Melanocyte of skin (primary cell): Measurements from ENCODE around the gene MKS1.

GRCh38 chr17:57440724-57441606 lies 184.6 kb downstream of the MSI2 start:
- CAGE, long polyA plus RNA, 2 experiments: no peak in any of the 2 experiments

GRCh38 chr17:57478190-57478939 lies 222.0 kb downstream of the MSI2 start:
- CAGE, long polyA plus RNA, 2 experiments: no peak in any of the 2 experiments

- CAGE, long polyA plus RNA, 2 experiments: no peak in any of the 2 experiments
These were observed 213.3 kb downstream of the CCDC182 start for GRCh38 chr17:57531474-57532470.

GRCh38 chr17:57551896-57552955 lies 192.9 kb downstream of the CCDC182 start:
- CAGE, long polyA plus RNA, 2 experiments: no peak in any of the 2 experiments

DNA sequence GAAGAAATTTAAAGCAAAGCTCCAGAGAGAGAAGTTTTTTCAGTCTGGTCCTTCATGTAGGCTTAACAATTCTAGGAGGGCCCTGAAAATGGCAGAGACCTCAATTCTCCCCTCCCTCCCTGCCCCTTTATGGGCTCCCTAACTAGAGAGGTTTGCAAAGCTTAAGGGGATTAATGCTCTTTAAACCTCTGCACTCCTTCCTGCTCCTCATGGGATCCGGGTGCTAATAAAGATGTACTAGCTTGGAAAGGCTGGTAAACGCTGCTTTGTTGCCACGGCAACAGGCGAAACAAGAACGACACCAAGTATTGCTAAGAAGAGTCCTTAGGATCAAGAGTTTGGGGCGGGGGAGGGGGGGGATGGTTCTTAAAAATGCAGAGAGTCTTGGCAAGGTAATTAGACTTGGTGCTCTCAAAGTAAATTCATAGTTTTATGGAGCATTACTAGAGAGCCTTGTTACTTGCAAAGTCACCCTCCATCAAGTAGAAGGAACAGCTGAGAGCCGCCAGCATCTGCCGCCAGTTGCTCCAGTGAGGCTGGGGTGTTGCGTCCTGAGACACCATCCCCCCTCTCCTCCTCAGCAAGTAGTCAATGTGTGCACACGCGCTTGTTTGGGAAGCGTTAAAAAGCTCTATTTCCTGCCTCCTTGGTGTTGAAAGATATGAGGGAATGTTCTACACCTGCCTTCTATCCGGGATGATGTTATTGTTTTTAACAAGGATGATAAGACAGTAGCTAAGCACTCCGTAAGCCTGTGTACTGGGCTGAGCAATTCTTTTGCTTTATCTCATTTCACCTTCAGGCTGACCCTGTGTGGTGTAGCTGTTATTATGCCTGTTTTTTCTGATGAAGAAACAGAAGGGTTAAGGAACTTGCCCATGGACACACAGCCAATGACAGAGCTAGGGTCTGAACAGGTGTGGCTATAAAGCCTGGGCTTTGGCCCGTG lies 190.9 kb downstream of the CCDC182 start:
- CAGE, long polyA plus RNA, 2 experiments: no peak in any of the 2 experiments

DNA sequence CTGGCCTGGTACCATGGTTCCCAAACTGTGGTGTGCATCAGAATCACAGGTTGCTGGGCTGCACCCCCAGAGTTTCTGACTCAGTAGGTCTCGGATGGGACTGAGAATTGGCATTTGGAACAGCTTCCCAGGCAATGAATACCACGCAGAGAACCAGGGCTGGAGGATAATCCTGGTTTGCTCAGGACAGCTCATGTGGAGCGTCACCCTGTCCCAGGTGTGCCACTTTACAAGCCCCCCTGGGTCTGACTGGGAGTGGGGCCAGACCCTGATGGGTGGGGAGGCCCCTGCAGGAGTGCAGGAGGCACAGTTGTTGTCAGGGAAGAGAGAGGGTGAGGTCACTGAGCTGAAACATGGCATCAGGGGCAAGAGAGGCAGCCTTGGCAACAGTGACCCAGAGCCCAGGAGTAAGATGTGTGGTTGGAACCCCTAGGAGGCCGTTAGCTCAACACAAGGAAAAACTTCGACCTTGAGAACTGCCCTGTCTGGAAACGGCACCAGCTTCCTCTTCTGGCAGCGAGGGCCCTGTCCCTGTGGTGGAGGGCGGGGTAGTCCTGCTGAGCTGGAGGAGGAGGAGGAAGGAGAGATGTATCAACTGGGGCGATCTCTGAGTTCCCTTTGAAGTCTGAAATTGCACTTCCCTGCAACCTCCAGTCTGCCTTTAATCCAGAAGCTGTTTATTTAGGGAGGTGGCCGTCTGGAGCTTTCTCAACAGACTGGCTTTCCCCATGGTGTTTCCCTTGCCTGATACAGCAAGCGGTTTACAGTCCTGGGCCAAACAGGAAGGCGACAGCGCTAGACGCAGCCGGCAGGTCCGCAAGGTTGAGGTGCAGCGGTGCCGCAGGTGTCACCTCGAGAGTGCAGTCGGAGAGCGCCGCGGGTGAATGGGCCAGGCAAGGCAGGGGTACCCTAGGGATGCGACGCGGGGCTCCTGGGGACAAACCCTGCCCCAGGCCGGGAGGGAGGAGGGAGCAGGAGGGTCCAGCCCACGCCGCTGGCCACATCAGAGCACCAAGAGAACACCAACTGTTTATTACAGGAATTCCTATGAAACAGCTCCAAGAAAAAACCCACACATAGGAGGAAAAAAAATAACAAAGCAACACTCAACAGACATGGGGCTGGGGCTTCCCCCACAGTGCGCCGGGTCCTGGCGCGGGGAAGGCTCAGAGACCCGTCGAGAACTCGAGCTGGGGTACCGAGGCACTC lies 11.1 kb upstream of the MRPS23 start:
- CAGE, long polyA plus RNA, 2 experiments: no peak in any of the 2 experiments

DNA sequence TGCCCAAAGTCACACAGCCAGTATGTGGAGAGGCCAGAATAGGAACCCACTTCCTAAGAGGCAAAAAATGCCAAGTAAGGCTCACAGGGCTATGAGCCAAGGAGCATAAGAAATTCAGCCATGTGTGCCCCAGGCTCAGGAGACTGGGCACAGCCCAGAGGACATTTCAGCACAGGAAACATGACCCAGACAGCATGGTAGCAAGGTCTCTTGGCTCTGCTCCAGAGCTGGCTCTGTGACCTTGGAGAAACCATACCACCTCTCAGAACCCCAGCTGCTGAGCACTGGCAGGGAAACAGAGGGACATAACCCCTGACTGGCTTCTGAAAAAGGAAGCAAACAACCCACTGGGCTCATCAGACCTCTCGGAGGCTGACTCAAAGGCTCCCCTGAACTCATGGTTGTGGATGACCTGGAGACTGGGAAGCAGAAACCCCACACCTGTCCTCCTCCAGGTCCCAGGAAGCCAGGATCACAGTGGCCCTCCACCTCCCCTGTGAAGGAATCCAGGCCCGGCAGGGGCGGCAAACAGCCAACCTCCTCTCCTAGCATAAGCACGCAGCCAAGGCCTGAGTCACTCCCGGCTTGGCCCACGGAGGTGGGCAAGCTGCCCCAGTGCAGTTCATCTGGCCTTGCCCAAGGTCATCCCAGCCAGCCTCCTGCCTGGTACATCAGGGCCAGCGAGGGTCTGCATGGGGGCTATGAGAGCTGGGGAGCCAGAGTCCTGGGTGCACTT lies 40.5 kb upstream of the MRPS23 start:
- CAGE, long polyA plus RNA, 2 experiments: no peak in any of the 2 experiments

DNA sequence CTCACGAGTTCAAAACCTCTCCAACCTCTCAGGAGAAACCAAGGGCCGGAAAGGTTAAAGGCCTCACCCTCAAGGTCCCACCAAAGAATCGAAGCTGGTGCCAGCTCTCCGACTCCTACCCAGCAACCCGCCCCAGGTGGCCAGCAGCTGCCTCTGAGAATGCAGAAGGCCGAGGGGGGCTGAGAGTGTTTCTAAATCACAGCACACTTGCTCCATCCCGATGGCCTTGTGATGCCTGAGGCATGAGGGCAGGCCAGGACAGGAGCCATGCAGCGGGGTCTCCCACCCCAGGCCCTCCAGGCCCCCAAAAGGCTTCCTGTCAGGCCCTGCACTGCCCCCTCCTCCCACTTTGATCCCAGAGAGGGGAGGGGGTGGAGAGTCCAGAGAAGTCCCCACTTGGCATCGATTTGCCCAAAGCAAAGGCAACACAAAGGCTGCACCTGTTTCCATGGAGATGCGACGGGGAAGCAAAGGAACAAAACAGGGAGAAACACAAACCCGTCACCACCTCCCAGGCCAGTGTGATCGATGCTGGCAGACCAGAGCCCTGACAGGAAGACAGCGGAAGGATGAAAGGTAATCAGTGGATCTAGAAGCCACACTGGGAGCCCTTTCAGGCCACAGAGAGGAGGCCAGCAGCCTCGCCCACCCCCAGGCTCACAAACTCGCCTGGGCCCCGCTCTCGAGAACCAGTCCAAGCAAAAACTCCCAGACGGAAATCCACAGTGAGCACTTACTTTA lies 39.0 kb downstream of the CUEDC1 start:
- CAGE, long polyA plus RNA, 2 experiments: no peak in any of the 2 experiments

- CAGE, long polyA plus RNA, 2 experiments: no peak in any of the 2 experiments
These were observed 9.1 kb downstream of the CUEDC1 start for GRCh38 chr17:57946107-57946476.

- CAGE, long polyA plus RNA, 2 experiments: no peak in any of the 2 experiments
These were observed 7.3 kb downstream of the SRSF1 start for GRCh38 chr17:57999314-58000521.

DNA sequence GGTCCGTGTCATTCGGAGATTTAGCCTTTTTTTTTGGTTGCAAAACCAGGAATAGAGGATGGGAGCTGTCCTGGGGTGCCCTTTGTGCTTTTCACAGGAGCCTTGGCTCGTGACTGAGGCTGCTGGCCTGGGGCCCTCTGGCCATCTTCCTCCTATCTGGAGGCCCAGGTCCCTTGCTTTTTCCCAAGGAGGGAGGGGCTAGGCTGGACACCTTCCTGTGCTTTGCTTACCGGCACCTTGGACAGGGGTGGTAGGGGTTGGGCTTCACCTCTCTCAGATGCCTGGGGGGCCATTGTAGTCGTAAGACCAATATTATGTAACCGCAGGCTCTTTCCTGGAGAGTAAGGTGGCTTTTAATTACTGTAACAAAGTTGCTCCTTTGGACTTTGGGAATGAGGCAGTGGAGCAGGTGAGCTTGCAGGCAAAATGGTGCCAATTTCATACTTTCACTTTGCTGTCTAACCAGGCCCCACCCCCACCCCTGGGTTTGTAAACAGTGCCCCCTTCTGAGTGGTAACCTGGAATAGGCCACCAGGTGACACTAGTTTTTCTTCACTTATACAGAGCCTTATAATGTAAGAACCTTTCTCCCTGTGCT lies 1.2 kb downstream of the DYNLL2 start:
- CAGE, long polyA plus RNA, 2 experiments: no peak in any of the 2 experiments

DNA sequence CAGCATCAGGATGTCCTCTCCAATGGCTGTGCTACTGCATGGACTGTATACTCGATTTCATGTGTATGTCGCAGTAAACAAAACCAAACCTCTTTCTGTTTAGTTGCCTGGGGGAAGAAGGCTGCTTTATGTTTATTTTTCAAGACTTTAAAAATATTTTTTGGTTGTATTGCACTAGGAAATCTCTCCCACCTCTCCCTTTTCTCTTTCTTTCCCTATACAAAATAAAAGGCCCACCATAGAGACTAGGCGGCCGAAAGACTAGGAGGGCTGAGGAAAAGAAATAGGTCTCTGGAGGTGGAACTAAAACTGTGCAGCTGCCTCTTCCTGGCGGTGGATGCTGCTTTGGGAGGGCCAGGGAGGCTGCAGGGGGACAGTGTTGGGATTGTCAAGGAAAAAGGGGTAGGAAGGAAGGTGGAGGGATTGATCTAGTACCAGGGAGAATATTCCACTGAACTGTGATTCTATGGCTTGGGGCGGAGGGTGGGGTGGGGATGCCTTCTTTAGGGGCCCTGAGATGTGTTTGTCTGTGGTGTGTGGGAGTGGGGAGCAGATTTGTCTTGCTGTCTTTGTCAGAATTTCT lies 6.2 kb downstream of the DYNLL2 start:
- CAGE, long polyA plus RNA, 2 experiments: no peak in any of the 2 experiments

GRCh38 chr17:58093975-58094820 lies 11.0 kb downstream of the DYNLL2 start:
- CAGE, long polyA plus RNA, 2 experiments: no peak in any of the 2 experiments

DNA sequence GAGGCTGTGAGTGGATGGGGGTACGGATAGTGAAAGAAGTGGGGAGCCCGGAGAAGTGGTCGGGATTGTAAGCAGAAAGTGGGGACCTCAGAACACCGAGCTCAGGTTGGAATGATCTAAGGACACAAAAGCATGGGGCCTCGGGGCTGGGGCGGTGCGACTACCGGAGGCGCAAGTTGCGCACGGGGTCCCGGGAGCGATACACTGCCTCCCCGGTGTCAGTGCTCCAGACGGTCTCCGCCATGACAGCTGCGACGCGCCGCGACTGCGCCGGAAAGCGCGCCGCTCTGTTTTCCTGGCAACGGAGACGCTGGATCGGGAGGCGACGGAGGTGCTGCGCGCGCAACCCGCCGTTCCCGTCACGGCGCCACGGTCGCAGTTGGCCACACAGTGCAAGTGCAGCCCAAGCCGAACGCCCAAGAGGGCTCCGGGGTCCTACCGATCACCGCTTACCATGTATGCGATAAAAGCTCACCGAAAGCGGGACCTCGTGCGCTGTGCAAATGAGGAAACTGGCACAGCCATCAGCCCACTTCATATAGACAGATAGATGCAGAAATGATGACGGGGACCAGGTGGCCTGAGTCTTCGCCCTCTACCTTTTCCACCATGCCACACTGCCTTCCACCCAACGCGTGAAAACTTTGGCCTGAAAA lies at the start of gene MKS1:
Gene MKS1, minus strand, starts transcription at position 269 of the 656 bp plus-strand sequence.
- CAGE, long polyA plus RNA, 2 experiments: no peak in any of the 2 experiments

DNA sequence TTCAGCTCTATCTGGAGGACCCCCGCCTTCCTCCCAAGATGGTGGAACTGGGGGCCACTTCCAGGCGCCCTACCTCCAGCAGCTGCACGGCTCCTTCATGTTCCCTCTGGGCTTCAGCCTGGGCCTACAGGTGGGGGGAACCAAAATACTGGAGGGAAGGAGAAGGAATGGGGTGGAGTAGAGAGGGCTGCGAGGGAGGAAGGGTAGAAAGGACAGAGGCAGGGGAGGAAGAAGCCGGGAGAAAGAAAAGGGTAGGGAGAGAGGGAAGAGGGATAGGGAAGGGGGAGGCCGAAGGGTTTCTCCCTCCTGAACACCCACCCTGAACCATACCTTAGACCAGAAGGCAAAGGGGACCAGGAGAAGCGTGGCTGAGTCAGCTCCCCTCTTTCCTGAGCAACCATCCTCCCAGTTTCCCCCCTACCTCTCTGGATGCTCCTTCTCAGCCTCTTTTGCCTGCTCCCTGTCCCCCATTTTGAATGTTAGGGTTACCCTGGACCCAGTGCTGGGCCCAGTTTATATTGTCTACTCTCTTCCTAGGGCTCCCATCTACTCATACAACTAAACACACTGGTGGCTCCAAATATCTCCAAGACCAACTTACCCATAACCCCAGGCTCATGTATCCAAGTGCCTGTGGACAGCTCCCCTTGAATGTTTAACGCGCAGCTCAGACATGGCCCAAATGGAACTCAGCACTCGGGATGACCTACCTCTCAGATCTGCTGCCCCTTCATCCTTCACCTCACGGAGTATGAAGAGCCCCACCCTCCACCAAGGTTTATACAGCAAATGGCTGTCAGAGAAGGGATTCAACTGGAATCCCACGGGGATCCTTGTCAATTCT lies 7.9 kb downstream of the TSPOAP1 start:
- CAGE, long polyA plus RNA, 2 experiments: no peak in any of the 2 experiments

DNA sequence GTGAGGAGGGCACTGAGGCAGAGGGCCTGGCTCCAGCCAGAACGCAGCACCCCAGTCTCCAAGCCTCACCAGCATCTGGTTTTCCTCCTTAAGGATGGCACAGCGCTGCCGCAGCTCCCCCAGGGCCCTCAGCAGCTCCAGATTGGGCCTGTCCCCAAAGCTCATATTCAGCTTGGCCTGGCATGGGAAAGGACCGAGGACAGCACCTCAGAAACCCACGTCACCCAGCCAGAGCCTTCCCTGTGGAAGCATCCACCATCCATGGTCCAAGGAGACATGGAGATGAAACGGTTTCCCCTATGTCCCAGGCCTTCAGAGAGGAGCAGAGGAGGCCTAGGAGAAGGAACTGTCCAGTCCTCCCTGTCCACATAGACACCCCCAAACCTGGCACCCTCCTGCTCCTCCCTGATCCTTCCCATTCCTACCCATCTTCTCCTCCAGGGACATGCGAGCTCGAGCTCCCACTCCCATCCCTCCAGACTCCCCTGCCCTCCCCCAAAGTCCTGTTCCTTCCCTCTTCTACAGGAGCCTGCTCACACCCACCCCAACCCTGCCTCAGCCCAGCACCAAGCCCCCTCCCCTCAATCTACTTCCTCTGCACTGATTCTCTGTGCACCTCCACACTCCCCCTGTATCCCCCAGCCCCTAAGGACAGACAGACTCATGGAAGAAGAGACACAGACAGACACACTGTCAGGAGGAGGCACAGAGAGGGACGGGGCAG lies 1.8 kb downstream of the TSPOAP1 start:
- CAGE, long polyA plus RNA, 2 experiments: no peak in any of the 2 experiments

DNA sequence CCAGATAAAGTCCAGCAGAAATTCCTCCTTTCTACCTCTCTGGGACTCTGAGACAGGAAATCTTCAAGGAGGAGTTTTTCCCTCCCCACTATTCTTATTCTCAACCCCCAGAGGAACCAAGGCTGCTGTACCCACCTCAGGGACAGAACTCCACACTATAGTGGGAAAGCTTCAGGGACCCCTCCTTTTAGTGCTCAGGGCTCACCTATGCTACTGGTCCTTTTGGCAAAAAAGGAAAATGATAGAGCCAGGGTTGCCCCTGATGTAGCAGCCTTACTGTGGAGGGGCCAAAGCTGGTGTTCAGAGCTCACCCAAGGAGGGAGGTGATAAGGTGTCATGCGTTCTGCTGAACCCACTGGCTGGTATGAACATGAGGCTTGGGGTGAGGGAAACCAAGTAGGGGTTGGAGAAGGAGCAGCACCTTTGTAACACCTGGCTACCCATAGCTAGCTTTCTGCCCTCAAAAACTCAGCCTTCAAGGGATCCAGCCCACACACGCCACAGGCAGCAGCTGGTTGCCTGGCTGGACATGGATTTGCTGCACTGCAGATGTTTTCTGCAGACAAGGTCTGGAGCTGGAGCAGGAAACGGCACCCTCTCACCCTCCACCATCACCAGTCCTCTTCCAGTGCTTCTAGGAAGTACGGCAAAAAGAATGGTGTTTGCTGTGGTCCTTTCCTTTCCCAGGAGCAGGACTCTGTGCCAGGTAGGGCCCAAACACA lies 2.3 kb upstream of the SUPT4H1 start:
- CAGE, long polyA plus RNA, 2 experiments: no peak in any of the 2 experiments

DNA sequence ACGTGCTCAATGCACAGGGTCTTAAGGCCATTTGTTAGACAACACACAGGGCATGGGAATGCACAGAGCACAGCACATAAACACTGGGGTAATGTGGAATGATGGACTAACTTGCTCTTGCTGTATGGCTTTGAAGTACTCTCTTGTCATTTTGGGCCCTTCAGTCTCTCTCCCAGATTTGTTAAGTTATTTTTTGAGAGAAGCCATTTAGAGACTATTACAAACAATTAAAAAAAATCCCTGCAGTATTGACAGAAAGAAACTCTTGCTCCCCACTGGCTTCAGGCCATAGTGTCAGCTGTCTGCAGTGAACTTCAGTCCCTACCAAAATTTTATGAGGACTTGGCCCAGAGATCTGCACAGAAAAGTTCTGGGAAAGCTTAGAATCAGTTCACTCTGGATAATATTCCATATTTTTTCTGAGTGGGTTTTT lies 30.8 kb upstream of the SUPT4H1 start:
- CAGE, long polyA plus RNA, 2 experiments: no peak in any of the 2 experiments

- CAGE, long polyA plus RNA, 2 experiments: no peak in any of the 2 experiments
These were observed 2.2 kb downstream of the RNF43 start for GRCh38 chr17:58414990-58415700.

DNA sequence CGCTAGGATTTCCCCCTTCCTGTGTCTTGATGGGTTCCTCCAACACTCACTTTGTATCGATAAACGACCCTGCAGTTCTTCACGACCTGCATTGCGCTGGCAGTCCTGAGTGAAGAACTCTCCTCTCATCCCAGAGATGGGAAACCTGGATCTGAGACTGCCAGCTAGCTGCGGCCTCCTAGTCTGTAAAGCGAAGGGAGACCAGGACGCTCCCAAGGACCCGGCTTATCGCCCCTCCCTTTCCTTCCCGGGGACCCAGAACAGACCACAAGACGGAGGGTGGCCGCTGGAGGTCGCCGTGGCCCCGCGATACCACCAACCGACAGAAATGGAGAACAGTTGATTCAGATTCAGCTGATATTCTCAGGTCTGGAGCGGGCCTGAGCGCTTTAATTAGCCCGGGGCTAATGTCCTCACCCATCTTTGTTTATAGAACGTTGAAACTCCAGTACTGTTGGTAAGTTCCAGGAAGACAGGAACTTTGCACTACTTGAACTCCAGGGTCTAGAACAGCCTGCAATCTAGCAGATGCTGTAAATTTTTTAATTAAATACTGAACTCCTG lies 4.1 kb upstream of the MTMR4 start:
- CAGE, long polyA plus RNA, 2 experiments: no peak in any of the 2 experiments